ENCODE results near the genes CFAP299 and BMP3.

DNA sequence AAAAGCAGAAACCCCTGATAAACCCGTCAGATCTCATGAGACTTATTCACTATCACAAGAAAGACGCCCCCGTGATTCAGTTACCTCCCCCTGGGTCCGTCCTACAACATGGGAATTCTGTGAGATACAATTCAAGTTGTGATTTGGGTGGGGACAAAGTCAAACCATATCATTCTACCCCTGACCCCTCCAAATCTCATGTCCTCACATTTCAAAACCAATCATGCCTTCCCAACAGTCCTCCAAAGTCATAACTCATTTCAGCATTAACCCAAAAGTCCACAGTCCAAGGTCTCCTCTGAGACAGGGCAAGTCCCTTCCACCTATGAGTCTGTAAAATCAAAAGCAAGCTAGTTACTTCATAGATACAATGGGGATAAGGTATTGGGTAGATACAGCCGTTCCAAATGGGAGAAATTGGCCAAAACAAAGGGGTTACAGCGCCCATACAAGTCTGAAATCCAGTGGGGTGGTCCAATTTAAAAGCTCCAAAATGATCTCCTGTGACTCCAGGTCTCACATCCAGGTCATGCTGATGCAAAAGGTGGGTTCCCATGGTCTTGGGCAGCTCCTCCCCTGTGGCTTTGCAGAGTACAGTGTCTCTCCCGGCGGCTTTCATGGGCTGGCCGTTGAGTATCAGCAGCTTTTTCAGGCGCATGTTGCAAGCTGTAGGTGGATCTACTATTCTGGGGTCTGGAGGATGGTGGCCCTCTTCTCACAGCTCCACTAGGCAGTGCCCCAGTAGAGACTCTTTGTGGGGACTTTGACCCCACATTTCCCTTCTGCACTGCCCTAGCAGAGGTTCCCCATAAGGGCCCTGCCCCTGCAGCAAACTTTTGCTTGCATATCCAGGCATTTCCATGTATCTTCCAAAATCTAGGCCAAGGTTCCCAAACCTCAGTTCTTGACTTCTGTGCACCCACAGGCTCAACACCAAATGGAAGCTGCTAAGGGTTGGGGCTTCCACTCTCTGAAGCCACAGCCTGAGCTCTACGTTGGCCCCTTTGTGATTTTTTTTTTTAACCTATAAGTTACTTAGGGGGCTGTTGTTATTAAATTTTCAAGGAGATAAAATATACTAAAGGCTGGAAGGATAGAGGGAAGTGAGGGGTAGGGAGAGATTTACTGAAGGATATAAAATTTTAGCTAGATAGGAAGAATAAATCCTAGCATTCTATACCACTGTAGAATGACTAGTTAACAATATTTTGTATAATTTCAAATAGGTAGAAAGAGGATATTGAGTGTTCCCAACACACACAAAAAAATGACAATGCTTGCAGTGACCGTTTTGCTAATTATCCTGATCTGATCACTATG lies 70.5 kb downstream of the PAQR3 start:
- PRO-cap: no peak
- RAMPAGE, long total RNA, 4 experiments: start-site peak on the plus strand in 2 of 4 experiments, centred at positions 534 to 902 of the sequence, 6 to 16 reads per replicate

DNA sequence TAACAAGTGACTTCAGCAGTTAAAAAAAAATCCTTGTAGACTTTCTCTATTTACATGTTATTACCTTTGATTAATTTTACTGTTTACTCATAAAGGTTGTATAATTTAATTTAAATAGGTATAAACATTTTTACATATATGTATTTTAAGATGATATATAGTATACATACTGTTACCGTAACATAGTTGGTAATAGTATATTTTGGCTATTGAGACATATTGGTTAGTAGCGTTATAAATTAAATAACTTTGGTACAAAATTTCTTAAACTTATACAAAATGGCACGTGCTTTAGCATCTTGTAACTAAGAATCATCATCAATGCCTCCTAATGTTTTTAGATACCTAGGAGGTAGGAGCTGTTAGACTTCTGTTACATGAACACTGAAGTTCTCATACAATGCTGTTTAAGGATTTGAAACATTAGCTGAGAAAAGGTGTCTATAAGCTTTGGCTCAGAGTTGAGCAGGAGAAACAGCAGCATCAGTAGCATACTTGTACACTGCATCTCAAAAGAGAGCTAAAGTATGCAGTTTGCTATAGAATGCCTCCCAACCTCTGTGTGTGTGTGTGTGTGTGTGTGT lies 66.0 kb downstream of the PAQR3 start:
- PRO-cap: no peak
- RAMPAGE, long total RNA, 4 experiments: no peak in any of the 4 experiments

DNA sequence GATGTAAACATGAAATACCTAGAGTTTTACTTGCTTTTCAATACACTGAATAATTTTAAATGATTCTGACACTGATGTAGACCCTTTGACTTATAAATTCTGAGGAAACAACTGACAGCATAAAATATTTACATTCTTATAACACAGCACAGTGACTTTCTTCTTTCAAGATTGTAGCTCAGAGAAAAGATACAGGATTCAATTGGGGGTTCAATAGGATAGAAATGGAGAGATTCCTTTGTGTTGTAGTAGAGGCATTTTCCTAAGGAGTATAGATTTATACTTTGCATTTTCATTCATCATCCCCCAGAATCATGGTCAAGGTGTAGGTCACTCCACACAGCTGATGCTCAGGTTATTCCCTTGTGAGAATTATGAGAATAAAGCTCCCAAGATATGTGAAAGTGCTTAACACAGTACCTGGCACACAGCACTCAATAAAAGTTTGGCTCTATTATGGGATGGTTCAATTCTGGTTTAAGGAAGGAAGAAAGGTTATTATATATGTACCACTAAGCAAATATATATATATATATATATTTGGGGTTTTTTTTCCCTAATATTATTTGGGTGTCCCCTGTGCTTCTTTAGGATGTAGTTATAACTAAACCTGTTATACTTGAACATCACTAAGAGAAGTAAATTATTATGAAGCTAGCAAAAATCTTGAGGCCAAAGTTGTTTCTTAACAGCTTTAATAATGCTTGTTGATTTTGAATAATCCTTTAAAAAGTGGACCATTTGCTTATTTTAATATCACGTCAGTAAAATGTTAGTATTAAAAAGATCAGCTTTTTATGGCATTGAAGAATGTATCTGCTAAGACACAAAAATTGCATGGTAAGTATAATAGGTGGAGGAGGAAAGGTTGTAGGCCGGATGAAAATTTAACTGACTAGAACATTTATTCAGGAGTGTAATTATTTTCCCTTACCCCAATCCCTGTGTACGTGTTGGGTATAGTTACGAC lies 24.8 kb downstream of the PAQR3 start:
- PRO-cap: no peak
- RAMPAGE, long total RNA, 4 experiments: no peak in any of the 4 experiments

GRCh38 chr4:78937824-78938289 lies 1.4 kb downstream of the PAQR3 start:
- PRO-cap: no peak
- RAMPAGE, long total RNA, 4 experiments: no peak in any of the 4 experiments

GRCh38 chr4:79493098-79493819 lies 85.2 kb upstream of the GK2 start:
- PRO-cap: no peak
- RAMPAGE, long total RNA, 4 experiments: no peak in any of the 4 experiments

DNA sequence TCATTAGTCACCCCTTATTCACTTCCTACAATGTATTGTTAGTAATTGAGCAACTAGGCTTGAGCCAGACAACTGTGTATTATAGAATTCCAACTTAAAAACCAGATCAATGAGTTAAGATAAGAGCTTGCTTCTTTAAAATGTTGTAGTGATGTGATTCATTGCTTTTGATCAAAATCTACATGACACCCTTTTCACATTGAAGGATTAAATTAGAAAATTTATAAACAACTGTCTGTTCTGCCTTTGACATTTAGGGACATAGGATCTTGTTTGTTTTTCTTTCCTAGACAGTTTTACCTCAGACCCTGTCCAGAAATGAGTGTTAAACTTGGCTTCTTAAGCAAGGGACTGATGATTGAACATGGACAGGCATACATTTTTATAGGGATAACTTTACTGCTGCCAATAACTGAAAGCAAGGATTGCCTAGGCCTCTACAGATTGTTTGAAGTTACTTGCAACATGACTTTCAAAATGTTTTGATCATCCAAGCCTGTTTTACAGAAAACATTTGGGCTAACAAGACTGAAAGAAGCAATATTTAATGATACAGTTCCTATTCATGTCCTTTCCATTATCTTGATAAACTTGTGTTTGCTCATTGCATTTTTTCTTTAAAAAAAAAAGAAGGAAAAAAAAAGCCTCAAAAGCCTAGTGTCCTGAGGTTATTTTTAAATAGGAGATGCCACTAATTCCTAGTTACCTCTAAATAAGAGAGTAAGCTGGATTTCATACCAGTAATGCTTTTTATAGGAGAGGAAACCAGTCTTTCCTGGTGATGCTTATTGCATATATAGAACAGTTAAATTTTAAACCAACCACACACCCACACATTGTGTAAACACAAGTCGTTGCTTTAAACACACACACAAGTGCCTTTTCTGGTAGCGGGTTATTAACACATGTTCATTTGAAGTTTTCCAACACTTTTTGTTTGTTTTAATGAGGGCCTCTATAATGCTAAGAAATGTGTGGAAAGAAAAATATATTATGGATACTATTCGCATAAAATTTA lies 2.5 kb downstream of the ANTXR2 start:
- PRO-cap: no peak
- RAMPAGE, long total RNA, 4 experiments: no peak in any of the 4 experiments

- PRO-cap: no peak
- RAMPAGE, long total RNA, 4 experiments: no peak in any of the 4 experiments
These were observed 12.1 kb upstream of the PRDM8 start for GRCh38 chr4:80185119-80185684.

DNA sequence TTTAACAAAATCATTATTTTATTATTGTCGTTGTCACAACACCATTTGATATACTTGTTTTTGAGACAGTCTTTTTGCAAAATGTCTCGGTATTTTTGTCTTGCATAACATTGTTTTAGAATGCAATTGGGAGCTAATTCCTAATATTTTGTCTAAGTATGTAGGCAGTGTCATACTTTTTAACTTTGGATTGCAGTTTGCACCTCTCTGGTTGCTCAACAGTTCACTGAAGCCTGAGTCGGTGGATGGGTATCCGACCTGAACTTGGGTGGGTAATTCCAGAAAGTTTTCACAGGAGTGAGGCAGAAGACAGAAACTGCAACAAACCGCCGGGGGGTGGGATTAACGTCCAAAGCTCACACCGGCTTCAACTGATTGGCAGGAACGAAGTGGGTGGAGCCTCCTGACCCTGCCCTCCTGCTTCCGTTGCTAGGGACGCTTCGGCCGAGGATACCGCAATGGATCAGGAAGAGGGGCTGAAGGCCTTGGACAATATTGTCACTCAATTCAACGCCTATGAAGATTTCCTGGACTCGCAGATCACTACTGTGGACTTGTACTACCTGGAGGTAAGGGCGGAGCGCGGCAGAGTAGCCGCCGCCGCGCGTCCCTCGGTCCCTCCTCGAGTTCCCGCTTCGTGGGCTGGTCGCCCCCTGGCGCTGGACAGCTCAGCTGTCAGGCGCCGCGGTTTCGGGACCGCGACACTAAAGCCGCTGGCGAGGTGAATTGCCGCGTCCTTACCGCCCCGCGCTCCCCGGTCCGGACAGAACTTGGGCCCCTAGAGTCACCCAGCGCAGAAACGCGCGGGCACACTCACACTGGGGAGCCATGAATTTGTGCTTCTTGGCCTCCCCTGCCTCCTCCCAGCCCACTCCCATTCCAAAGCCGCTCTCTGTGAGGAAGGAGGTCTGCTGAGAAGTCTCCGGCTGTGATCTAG lies at the start of gene CFAP299:
CFAP299 (plus strand) TSS at position 420 of the 937 bp plus-strand sequence.
- PRO-cap: no peak
- RAMPAGE, long total RNA, 4 experiments: start-site peak on the plus strand in 1 of 4 experiments, centred at position 428 of the sequence, 7 reads per replicate

- PRO-cap: bidirectional peak, plus-strand start at chr4:81030704, minus-strand start at chr4:81030676; bidirectional peak, plus-strand start at chr4:81031016, minus-strand start at chr4:81031075; bidirectional peak, plus-strand start at chr4:81031484, minus-strand start at chr4:81031455
- RAMPAGE, long total RNA, 4 experiments: start-site peak on the plus strand in 3 of 4 experiments, at chr4:81030594-81031335 at its widest, 21 to 160 reads per replicate
These were observed at the start of gene BMP3 for GRCh38 chr4:81030467-81031509. Gene BMP3 (plus strand): TSS chr4:81030708.

GRCh38 chr4:81465867-81466471 lies 5.7 kb downstream of the RASGEF1B start:
- PRO-cap: no peak
- RAMPAGE, long total RNA, 4 experiments: no peak in any of the 4 experiments

DNA sequence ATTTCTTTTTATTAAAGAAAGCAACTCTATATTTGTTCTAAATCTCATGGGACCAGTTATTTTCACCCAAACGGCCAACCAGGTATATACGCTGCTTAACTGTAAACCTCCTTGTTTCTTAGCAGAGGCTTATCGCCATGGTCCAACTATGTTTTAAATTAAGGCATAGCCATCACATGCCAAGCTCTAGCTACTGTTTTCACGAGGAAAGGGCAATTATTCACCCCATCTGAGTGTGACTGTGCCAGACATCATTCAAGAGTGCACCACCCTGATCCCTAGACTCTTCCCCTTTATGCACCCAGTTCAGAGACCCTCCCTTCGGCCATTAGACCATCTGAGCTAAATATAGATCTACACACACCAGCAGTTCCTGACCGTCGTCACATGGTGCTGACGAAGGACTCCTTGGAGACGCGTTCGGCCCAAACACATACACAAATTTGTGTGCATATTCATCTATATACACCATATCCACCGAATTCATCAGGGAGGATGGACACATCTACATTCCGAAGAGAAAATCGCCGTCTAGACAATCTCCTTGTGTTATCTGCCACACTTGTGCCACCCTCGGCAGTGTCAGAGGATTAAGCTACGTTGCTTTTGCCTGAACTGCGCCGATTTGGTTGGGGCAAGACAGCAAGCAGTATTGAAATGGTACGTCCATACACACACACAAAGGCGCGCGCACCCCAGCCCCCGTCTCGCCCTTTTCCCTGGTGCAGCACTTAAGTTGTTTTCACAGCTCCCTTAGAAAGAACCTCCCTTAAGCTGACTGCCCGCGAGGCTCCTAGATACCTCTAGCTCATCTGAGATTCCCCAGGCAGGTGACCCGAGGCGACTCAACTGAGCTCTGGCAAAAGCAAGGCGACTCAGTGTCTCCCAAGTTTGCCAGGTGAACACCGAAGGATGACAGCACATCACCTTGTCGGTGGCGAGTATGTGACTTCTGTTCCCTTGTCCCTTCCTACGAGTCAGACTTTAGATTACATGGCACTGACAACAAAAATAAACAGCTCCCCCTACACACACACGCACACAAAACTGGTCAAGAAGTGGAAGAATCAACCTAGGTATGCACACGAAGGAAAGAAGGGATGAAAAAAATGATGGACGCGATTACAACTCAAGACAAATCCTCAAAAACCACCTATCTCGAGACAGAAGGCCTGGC lies 1.1 kb downstream of the RASGEF1B start:
- PRO-cap: bidirectional peak, plus-strand start at position 376 of the sequence, minus-strand start at position 295 of the sequence; bidirectional peak, plus-strand start at position 825 of the sequence, minus-strand start at position 717 of the sequence
- RAMPAGE, long total RNA, 4 experiments: no peak in any of the 4 experiments

DNA sequence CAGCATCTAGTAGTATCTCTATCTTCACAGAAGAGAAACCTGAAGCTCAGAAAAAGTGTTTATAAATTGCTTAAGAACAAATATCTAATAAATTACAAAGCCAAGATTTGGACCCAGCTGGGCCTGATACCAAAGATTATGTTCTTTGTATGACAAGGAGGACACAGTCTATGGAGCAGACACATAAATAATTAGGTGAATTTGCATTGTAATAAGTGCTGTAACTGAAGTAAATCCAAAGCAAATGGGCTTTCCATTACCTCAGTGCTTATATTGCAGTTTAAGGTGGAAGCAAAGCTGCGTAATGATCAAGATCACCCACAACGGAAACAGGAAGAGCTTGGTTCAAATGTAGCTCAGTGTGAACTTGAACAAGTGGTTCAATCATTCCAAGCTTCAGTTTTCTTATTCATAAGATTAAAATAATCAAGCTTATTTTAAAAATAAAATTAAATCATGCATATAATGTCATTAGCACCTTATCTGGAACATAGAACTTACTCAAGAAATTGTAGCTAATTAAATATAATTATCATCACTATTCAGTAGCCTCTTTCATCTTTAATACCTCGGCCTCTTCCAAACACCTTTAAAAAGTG lies 19.1 kb upstream of the RASGEF1B start:
- PRO-cap: no peak
- RAMPAGE, long total RNA, 4 experiments: no peak in any of the 4 experiments

- PRO-cap: unidirectional peak, plus-strand start at chr4:81505426
- RAMPAGE, long total RNA, 4 experiments: no peak in any of the 4 experiments
These were observed 33.1 kb upstream of the RASGEF1B start for GRCh38 chr4:81504297-81505662.

DNA sequence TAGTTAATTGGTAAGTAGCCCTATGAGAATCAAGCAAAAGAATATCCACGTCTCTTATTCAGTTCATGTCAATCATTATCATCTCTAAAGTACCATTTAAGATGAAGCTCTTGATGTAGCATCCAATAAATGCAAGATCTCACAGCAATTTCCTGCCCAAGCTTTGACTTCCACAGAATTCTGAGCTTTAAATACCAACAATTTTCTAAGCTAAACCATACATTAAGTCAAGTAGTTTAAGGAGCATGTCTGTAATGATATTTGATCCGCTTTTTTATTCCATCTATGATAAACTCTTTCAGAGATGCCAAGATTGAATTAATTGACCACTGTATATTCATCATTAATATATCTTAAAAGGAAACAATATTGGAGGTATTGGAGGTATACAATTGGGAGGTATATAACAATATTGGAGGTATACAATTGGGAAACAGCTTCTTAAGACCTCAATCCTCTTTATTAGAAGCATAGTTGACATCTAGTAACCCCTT lies 209.2 kb upstream of the RASGEF1B start:
- PRO-cap: no peak
- RAMPAGE, long total RNA, 4 experiments: no peak in any of the 4 experiments

GRCh38 chr4:82028823-82029158 lies 345.0 kb downstream of the HNRNPD start:
- PRO-cap: no peak
- RAMPAGE, long total RNA, 4 experiments: no peak in any of the 4 experiments

- PRO-cap: bidirectional peak, plus-strand start at chr4:82043381, minus-strand start at chr4:82043174
- RAMPAGE, long total RNA, 4 experiments: no peak in any of the 4 experiments
These were observed 330.5 kb downstream of the HNRNPD start for GRCh38 chr4:82043064-82043873.

DNA sequence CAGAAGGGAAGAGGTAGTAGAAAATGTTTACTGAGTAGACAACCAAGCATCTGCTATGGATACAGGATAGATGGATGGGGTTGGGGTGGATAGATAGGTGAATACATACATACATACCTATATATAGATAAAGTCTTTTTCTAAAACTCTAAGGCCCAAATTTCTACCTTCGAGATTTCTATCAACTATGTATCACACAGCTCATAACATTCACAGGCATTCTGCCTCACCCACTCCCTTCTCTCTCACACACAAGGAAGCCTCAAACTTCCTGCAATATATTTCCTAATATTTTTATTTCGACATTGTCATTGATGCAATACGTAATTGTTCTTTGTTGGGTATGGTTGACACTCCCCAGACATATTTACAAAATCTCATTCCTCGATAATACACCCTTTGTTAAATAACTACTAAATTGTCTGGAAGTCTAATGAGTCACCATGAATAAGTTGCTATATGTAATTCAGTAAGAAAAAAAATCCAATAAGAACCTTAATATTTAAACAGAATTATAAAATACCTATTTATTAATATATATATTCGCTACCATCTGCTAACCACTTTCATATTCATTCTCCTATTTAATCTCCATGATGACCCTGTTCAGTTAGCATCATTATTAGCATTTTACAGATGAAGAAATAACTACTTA lies 143.5 kb downstream of the HNRNPD start:
- PRO-cap: no peak
- RAMPAGE, long total RNA, 4 experiments: no peak in any of the 4 experiments

- PRO-cap: no peak
- RAMPAGE, long total RNA, 4 experiments: no peak in any of the 4 experiments
These were observed 21.2 kb downstream of the HNRNPD start for GRCh38 chr4:82352365-82353184.

DNA sequence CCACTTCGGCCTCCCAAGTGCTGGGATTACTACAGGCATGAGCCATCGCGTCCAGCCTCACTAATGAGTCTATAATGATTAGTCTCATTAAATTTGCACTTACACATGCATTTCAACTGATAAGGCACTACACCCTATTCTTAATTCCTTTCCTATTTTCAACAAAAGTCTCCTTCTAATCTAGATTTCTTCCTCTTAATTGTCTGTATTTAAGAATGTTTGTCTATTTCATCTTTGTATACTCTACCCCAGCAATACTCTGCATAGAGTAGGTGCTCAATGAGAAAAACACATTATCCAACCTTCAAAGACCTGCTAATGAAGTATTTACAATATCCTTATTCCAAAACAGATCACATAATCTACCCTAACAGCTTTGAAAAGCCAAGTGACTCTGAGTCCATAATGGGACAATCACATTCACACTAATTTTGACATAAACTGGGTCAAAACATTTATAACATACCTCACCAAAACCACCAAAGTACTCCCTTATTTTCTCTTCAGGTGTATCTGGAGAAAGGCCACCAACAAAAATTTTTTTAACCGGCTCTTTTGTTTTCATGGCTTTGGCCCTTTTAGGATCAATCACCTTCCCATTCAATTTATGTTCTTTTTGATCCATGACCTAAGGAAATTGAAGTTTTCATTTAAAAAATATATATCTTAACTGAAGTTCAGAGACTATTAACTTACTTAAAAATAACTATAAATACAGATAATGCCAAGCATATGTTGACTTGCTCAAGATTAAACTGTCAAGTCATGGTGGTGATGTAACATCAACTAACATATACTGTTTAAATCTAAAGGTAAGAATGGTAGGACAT lies 15.4 kb downstream of the HNRNPD start:
- PRO-cap: no peak
- RAMPAGE, long total RNA, 4 experiments: no peak in any of the 4 experiments

DNA sequence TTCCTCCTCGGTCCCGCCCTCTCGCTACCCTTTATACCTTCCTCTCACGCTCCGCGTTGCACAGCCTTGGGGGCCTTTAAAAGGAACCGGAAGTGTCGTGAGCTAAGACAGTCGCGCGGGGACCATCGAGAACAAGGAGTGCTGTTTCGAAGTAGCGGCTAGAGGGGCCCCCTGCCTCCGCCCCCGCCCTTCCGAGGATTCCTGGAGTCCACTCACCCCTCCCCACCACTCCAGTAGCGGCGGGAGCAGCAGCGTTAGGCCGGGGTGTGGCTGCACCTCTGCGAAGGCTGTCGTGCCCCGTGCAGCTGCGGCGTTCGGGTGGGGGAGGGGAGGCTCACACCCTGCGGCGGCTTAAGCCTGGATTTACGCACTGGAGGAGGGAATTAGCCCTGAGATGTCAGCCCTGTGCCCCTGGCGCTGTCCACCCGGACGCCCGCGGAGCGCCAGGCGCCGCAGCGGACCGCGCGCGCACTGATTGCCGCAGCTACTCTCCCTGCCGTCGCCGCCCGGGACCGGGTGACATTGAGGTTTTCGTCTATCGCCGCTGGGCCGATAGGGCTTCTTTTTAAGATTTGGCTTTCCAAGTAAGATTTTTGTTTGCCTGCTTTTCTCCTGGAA lies 400 bp upstream of the HNRNPD start:
- PRO-cap: bidirectional peak, plus-strand start at position 233 of the sequence, minus-strand start outside the sequence; bidirectional peak, plus-strand start at position 392 of the sequence, minus-strand start at position 473 of the sequence
- RAMPAGE, long total RNA, 4 experiments: start-site peak on the plus strand in 1 of 4 experiments, centred at position 215 of the sequence, 17 reads per replicate